ENCODE data around the gene DGKB.

GRCh38 chr7:8386887-8387293 lies 46.5 kb upstream of the NXPH1 start:
- PRO-cap, result no peak

- PRO-cap, result no peak
These were observed 1.4 kb downstream of the NXPH1 start for GRCh38 chr7:8434792-8435231.

DNA sequence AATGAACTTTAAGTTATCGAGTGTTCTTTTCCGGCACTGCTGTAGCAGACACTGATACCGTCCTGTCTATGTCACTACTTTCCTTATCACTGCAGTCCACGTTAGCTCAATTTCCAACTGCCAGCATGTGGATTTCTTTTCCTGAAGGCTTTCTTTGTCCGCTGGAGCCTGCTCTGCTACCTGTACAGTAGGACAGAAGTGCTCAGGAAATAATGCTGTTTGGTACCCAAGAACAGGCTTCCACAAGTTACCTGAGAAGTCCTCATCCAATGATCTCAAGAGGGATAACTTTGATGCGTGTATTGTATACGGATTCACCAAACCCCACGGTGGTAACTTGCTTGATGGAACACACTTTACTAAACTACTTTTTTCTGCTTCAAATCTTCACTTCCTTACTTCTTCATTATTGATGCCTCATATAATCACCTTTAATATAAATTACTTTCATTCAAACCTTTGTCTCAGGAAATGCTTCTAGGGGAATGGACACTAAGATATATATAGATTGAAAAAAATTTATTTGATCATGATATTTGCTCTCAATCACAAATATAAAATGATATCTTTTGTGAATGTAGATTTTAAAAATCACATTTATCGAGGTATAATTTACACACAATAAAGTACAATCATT lies 329.6 kb downstream of the NXPH1 start:
- PRO-cap, result no peak

DNA sequence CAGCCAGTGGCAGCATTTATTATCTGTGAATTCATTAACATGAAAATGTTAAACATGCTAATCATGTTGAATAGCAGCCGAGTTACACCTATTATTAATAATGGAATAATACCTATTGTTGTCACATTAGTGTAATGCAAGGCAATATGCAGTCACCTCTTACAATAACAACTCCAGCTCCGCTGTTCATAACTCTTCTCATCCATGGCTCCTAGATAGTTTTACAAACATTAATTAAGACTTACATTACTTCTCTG lies 355.7 kb downstream of the NDUFA4 start:
- PRO-cap, result no peak

GRCh38 chr7:11194478-11194998 lies 220.9 kb downstream of the PHF14 start:
- PRO-cap, result no peak

- PRO-cap, result no peak
These were observed 359.4 kb downstream of the THSD7A start for GRCh38 chr7:11472655-11473026.

GRCh38 chr7:12556386-12556734 lies 14.2 kb upstream of the SCIN start:
- PRO-cap, result no peak

- PRO-cap, result no peak
These were observed 571 bp downstream of the SCIN start for GRCh38 chr7:12570961-12571620.

DNA sequence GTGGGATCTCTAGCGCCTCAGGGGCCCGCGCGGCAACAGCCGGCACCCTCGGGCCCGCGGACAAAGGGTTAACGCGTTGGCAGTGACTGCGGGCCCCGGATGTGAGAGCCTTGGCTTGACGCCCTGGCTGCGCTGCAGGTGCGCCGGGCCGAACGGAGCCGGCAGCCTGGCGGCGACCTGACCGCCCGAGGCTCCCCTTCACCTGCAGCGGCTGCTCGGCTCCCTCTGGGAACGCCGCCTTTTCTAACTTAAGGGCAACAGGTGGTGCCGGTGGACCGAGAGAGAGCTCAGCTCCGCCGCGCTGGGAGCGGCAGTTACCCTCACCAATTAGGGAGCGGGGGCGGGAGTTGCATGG lies 281 bp upstream of the ARL4A start:
- PRO-cap, result bidirectional peak, plus-strand start outside the sequence, minus-strand start at position 245 of the sequence

GRCh38 chr7:12729157-12729810 lies 41.9 kb downstream of the ARL4A start:
- PRO-cap, result no peak

GRCh38 chr7:12785470-12785958 lies 98.1 kb downstream of the ARL4A start:
- PRO-cap, result no peak

GRCh38 chr7:13057352-13058112 lies 370.1 kb downstream of the ARL4A start:
- PRO-cap, result no peak

DNA sequence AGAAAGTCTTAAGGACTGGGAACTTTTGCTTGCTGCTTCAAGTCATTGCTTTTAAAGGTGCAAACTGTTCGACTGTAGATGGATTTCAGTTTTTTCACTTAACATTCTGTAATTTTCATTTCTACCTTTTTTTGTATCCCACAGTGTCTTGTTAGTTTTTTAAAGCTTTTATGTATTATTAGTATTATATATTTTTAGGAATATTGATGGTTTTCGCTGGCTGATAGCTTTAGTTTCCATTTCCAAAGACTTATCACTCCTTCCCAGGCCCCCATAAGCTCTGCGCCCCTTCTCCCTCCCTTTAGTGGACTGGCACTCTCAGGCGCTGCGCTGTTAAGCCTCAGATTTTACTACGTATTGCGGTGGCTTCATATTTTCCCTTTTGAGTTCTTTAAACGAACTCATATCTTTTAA lies 2.4 kb upstream of the ETV1 start:
- PRO-cap, result no peak

DNA sequence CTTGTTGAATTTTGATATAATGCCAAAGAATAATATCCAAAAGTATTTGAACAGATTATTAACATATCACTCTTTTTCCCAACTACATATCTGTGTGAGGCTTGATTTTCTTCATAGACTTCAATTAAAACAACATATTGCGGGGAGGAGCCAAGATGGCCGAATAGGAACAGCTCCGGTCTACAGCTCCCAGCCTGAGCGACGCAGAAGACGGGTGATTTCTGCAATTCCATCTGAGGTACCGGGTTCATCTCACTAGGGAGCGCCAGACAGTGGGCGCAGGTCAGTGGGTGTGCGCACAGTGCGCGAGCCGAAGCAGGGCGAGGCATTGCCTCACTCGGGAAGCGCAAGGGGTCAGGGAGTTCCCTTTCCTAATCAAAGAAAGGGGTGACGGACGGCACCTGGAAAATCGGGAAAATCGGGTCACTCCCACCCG lies 323.7 kb upstream of the ETV1 start:
- PRO-cap, result no peak

DNA sequence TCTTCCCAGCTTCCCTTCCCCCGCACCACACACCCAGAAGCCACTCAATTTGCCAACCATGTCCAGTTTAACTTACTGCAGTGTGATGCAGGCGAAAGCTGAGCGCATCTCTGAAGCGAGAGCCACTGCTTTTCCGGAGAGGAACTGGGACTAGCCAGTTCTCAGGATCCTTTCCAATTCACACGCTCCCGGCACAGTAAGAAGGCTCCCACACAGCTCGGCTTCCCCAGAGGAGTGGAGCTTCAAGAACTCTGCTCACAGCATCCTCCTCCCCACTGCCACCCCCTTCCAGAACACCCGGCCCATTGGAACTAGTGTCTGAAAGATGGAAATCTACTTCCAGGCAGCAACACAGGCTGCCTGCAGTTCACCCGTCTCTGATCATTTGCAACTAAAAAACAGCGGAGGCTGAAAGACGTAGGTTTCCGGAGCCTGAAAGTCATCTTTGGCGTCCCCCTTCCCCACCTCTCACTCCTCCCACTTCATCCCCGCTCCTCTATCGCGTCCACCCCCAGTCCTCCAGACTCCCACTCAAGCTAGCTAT lies at the start of gene DGKB:
DGKB (minus strand) TSS at position 236 of the 544 bp plus-strand sequence.
- PRO-cap, result no peak

- PRO-cap, result no peak
These were observed 203.1 kb upstream of the MEOX2 start for GRCh38 chr7:15889473-15890019.

- PRO-cap, result no peak
These were observed 357.1 kb downstream of the CRPPA start for GRCh38 chr7:16064306-16064653.

DNA sequence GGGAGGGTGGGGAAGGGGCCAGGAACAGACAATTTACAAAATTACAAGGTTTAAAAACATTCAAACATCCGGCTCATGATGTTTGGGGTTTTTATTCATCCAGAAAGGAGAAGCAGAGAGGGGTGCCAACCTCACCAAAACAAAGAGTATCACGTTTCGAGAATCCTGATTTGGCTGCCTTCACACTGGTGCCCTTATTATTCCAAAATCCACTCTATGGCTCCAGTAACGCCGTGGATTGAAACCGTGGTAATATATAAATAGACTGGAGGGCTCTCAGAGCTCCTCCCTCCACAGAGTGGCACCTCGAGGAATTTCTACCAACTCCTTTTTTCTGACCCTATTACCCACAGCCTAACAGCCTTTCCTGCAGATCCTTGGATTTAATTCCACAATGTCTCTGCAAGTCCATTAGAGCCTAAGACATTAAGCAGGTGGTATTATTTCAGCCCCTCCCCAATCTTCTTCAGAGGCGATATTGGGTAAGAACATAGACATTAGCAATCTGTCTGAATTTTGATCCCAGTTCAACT lies 353.6 kb downstream of the CRPPA start:
- PRO-cap, result no peak

DNA sequence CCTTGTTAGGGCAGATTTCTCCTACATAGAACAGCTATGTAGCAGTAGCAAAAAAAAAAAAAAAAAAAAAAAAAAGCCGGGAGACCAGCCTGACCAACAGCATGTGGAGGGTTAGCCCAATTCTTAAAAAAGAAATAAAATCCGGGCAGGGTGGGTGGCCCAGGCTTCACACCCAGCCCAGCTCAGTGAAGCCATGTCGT lies 58.1 kb downstream of the ANKMY2 start:
- PRO-cap, result no peak

GRCh38 chr7:16661867-16662270 lies 15.9 kb downstream of the BZW2 start:
- PRO-cap, result no peak